Penis (tissue), 1 donor: ENCODE measurements around the gene SEMA6D.

DNA sequence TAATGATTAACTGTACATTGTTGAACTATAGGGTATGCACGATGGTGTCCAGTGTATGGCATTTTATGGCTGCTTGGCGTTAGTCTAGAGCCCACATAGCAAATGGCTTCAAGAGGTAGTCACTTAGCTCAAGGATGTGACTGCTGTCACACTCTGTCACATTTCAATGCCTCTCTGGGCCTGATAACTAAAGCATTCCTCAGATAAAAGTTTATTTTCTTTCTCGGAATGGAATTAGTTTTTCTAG is 9.2 kb downstream of the C15orf48 start:
- PRO-cap: no peak

- PRO-cap: no peak
Measured at GRCh38 chr15:45448627-45449184, 18.3 kb downstream of the C15orf48 start.

DNA sequence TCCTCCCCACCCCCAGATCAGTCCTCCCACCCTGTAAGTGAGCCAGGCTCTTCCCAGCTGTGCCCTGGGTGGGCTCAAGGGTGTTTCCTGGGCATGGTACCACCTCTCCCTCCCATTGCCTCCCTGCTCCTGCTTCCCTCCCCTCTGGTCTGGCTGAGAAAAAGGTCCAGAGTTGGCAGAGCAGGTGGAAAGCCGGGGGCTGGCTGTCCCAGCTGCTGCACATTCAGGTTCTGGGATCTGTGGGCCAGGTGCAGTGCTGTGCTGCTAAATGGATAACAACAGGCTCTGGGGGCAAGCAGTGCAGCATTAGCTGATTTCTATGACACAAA is 24.7 kb downstream of the C15orf48 start:
- PRO-cap: no peak

GRCh38 chr15:45644713-45645191 is 9.9 kb downstream of the SQOR start:
- PRO-cap: no peak

- PRO-cap: no peak
Measured at GRCh38 chr15:45829871-45830229, 195.0 kb downstream of the SQOR start.

DNA sequence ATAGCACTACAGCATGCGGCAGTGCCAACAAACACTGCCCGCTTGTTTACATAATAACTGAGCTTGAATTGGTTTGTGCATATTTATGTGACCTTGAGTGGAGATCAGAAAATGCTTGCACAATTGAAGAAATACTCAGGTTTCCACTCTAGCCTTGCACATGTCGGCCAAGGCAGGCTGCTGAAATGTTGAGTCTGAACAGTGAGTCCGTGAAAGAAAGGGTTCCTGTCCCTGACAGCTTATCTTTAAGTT is 385.2 kb upstream of the SEMA6D start:
- PRO-cap: no peak

- PRO-cap: no peak
Measured at GRCh38 chr15:47504713-47505095, 212.6 kb upstream of the SEMA6D start.

GRCh38 chr15:47708573-47709135 is 8.7 kb upstream of the SEMA6D start:
- PRO-cap: no peak

- PRO-cap: bidirectional peak, plus-strand start at chr15:47717094, minus-strand start at chr15:47717060; bidirectional peak, plus-strand start at chr15:47717147, minus-strand start at chr15:47717172
Measured at GRCh38 chr15:47716711-47717653, at the start of gene SEMA6D. TSS of gene SEMA6D (plus strand) at chr15:47717505.

- PRO-cap: no peak
Measured at GRCh38 chr15:47719115-47719778, 1.9 kb downstream of the SEMA6D start.

GRCh38 chr15:48098892-48099286 is 21.9 kb upstream of the SLC24A5 start:
- PRO-cap: no peak

GRCh38 chr15:48190823-48191373 is 567 bp upstream of the CTXN2 start:
- PRO-cap: no peak

GRCh38 chr15:48367389-48367791 is 36.2 kb downstream of the DUT start:
- PRO-cap: no peak

- PRO-cap: no peak
Measured at GRCh38 chr15:48434269-48435070, 103.2 kb downstream of the DUT start.

GRCh38 chr15:48797257-48797791 is 13.5 kb downstream of the CEP152 start:
- PRO-cap: no peak

GRCh38 chr15:49279799-49280200 is 109.8 kb downstream of the GALK2 start:
- PRO-cap: no peak

DNA sequence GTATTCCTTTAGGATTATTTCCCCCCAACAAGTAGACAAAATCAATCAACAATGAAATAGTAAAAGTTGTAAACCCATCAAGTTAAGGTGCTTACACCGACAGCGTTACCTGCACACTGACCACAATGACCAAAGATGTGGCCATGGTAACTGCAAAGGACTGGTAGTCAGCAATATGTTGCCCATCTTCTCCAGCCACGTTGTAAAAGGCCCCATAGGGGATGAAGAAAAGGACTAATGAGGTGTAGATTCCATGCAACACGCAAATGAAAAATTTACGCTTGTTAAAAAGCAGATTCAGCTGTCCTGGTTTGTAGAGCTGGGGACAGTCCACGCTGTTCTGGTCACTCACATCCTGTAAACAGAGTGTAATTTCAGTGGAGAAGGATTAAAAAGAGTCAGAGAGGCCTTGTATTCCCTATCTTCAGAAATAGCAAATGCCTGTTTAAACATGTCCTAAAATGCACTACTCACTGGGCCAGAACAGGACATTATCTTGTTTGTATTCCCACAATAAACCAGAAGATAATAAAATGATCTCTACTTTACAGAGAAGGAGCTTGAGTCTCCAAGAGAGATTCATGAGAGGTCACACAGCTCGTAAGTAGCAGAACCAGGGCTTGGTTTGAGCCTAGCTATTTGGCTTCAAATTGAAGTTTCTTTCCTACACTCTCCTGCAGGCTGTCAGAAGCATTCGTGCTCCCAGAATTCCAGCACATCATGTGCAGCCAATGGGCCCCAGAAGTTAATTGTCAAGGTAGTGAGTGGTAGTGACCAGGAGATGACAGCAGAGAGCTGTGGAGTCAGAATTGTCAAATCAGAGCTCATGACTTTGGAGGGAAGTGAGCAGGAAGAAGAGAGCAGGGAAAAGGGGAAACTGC is 242.6 kb downstream of the ATP8B4 start:
- PRO-cap: no peak

- PRO-cap: no peak
Measured at GRCh38 chr15:49877971-49878254, 241.1 kb downstream of the ATP8B4 start.

DNA sequence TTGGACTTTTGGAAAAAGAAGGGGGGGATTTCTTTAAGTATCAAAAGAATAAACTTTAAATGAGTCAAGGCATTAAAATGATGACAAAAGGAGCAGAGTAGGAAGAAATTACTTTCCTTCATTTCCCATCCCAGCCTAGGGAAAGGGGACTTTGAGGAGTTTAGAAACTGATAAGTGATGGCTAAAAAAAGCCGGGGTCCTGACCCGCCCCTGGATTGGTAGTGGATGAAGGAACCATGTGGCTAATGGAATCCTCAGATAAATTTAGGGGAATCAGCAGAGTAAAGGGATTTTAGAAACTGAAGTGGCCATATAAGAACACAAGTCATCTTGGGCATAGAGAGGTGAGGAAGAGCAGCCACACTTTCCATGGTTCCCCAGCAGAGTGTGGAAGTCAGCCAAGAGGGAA is 212.3 kb downstream of the ATP8B4 start:
- PRO-cap: no peak

GRCh38 chr15:50110306-50110626 is 8.8 kb downstream of the ATP8B4 start:
- PRO-cap: no peak